Kidney epithelial cell (primary cell): ENCODE measurements around the genes ARPP19 and TEX9.

GRCh38 chr15:52136939-52137947, 24.7 kb upstream of the BCL2L10 start:
- RAMPAGE, long total RNA = no peak
- RRBS = no CpG with 5 or more reads among the region's 10 CpGs

DNA sequence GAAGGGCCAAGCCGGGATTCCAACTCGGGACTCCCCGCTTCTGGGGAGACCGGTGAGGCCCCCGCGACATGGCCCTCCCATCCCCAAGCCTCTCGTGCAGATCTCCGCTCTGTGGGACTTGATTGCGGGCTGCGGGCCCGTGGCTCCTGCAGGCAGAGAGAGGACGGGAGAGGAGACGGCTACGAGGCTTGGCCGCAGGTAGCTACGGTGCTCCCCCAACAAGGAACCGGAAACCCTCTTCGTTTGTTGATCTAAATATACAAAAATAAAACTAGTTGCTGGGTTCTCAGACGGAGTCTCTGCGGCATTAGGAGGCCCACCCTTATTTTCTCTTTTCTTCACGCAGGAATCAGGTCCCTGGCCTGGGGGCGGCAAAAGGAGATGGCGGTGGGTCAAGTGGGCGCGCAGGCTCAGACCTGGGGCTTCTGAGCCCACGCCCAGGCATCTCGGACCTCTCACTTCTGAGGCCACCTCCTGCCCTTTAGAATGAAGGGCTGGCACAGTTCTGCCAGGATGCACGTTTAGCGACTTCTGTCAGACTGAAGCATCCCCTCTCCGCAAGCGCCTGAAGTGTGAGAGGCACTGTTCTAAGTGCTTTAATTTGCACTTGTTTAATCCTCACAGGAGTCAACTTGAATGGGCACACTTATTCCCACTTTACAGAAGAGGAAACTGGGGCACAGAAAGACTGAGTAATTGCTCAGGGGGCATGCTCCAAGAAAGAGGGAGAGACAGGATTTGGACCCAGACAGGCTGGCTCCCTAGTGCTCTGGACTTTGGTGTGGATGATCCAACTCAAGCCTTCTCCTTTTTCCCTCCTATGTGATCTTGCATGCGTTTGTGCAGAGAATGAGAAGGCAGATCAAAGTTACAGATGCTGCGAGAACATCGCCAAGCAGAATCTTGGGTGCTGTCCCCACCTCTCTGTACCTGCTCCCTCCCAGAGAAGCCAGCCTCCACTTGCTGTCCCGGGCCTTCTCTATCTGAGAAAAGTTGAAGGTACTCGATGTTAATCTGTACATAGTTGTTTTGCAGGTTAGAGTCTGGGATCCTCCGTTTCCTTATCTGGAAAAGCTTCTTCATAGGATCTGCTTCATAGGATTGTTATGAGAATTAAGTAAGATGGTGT, 10.6 kb downstream of the GNB5 start:
- RAMPAGE, long total RNA = no peak
- RRBS = 3% methylated on average over 4 of the region's 37 CpGs

GRCh38 chr15:52310715-52311342, 15.2 kb upstream of the MYO5C start:
- RAMPAGE, long total RNA = no peak
- RRBS = no CpG with 5 or more reads among the region's 8 CpGs

DNA sequence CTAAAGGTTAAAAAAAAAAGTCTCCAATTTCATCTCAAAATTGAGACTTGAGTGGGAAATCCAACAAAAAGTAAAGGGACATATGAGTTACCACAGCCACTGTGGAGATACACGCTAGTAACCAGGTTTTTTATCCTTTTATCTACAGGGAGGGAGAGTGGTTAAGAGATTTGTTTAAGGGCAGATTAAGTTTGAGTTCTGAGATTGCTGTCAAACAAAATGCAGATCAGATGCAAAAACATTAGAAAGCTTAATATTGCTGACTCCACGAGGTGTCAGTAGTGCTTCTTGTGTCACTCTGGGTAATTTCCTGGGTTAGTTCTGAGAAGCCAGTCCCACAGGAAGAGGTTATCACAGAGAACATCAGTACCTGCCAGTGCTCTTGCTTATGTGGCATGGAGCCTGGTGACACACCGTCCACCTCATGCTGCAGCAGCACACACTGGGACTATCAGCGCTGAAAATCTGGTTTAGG, 35.8 kb upstream of the MYO5C start:
- RAMPAGE, long total RNA = no peak
- RRBS = no CpG with 5 or more reads among the region's 4 CpGs

GRCh38 chr15:52441654-52442149, 87.0 kb downstream of the MYO5A start:
- RAMPAGE, long total RNA = no peak
- RRBS = no CpG with 5 or more reads among the region's 3 CpGs

- RAMPAGE, long total RNA = no peak
- RRBS = no CpG with 5 or more reads among the region's 9 CpGs
Observed at GRCh38 chr15:52459178-52459680, 69.5 kb downstream of the MYO5A start.

DNA sequence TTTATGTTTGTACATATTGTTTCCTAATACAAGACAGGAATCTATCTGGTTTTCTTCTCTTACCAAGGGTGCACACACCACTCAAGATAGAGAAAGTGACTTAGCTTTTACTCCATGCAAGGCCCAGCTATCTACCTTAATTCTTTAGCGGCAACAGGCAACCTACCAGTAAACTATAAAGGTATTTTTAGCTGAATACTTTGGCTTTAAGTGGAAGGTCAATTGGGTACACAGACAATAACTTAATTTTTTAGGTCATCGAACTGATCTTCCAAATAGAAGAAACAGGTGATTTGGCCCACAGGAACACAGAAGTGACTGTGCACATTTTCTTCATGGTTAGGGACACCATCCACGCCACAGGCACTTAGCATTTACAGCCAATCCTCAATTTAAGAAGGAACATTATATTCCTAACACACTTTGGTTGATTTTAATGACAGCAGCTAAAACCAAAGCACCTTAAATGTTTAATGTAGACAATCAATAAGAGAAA, 2.0 kb downstream of the ARPP19 start:
- RAMPAGE, long total RNA = no peak
- RRBS = no CpG with 5 or more reads among the region's 3 CpGs

DNA sequence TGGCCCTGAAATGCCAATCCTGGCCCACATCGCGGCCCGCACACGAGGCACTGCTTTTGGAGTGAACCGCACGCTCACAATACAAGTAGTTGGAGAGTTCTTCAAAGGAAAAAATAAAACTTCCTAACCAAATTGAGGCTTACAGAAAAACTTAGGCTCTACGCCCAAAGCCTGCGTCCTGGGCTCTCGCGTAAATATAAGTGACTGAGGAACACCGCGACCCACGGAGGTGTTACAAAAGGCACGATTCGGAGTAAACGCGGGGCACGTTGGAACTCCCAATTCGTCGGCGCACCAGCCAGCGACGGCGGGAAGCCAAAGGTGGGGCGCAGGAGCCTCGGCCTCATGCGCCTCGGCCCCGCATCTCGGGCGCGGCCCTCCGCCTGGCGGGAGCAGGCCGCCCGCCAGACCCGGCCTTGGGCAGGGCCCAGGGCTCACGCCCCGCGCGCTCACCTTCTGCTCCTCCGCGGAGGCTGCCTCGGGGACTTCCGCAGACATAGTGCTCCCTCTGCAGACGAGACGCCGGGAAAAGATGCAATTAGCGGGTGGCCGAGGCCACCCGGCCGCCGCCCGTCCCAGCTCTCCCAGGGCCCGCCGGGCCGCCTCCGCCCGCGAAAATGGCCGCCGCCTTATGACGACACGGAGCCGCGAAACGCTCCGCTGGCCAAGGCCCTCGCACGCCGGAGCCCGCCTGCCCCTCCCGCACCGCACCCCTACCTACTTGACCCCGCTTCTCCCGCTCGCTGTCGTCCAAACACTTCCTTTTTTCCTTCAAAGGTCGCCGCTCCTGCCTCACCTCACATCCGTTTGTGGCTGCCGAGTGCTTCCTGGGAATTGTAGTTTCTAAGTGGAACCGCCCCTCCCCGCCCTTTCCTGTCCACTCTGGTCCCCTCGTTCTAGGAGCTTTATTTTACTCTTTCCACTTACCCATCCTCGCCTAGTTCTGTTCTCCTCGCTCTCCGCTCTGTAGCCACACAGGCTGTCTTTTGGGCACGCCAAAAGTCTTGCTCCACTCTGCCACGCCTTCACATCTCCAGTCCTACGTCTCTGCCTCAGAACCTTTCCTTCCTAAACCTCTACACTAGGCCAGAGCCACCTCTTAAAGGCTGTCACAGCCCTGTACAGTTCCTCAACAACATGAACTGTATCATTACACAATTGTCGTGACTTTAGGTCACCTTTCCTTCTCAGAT, at the start of gene ARPP19:
Gene ARPP19 (minus strand): TSS at position 636 of the 1,193 bp plus-strand sequence.
- RAMPAGE, long total RNA = start-site peak on the minus strand centred at position 559 of the sequence, 146 bp wide, 912 and 990 reads in 2 replicates; start-site peak on the minus strand centred at position 765 of the sequence, 94 bp wide, 687 and 99 reads in 2 replicates
- RRBS = under 1% methylated on average over 21 of the region's 92 CpGs

DNA sequence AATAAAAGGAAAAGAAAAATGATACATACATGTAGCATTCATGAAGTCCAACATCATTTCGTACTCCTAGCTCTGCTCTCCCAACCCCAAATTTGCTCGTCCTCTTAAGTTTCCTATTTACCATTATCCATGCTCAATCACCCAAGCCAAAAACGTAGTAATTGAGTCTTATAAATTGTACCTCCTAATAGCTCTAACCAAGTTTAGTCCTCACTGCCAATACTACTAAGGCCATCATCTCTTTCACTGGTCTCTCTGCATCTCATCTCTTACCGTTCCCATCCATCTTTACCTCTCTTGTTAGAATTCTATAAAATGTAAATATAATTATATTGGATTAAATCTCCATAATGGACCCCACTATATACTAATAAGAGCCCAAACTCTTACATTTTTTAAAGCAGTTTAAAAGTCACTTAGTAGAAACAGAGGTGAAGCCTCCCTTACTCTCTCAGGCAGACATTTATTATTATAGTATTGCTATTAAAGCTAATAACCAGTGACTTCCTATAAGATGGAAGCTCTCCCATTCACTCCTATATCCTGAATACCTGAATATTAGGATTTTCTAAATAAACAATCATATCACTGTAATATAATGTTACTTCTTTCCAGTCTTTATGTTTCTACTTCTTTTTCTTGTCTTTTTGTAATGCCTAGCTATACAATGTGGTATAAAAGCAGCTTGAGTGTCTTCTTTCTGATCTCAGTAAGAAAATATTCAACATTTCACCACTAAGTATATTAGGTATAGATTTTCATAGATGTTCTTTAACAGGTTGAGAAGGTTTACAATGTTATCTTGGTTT, 41.6 kb downstream of the ATOSA start:
- RAMPAGE, long total RNA = no peak
- RRBS = no CpG with 5 or more reads among the region's 4 CpGs

DNA sequence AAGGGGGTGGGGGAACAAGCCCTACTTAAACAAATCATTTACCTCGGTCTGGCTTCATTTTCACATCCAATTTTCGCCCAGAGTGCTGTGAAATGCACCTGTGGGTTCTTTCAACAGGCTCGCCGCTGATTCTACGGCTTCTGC, 1.4 kb downstream of the ATOSA start:
- RAMPAGE, long total RNA = no peak
- RRBS = no CpG with 5 or more reads among the region's 5 CpGs

DNA sequence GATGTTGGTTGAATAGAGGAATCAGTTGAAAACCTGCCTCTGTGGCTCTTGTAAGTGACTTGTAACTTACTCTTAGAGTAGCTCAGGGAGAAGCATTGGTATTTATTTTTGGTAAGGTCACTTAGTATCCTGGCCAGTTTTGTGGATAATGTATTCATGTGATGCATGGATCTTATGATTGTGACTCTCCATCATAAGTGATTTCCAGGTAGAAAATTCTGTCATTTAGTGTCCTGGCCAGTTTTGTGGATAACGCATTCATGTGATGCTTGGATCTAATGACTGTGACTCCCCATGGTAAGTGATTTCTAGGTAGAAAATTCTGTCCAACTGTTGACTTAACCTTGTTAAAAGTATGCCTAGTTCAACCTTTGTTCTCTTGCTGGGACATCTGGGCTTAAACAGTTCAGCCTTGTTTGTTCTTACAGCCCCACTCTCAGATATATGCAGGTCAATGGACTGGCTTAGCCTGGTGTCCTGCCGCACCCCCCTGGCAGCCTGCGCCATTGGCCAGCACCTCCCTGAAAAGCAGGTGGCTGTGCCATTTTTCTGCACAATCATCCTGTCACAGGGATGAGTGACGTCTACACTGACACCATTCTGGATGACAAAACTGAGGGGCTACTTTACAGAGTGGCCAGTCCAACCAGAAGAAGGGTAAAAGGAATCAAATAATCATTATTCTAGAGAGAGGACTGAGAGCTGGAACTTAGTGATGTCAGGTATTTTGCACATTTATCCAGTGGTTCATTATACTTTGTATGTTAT, 244.6 kb upstream of the ONECUT1 start:
- RAMPAGE, long total RNA = no peak
- RRBS = no CpG with 5 or more reads among the region's 4 CpGs

DNA sequence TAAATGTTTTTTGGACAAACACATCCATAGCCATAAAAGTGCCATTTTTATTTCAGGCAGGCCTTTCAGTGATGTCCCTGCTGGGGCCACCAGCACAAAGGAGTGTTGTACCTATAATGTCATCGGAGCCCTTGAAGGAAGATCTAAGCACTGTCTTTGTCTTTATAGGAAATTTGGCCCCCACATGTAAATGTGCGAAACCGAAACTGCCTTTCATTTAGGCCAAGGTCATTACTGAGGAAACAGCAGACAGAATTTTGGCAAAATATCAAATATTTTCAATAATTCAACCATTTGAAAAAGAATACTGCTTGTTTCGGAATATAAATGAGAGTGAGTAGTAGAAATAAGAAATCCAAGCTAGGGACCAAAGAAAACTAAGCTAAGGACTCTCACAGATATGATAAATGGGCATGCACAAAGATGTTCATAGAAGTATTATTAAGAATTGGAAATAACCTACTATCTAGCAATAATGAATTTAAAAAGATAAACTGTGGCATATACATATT, 310.8 kb downstream of the WDR72 start:
- RAMPAGE, long total RNA = no peak
- RRBS = no CpG with 5 or more reads among the region's 4 CpGs

DNA sequence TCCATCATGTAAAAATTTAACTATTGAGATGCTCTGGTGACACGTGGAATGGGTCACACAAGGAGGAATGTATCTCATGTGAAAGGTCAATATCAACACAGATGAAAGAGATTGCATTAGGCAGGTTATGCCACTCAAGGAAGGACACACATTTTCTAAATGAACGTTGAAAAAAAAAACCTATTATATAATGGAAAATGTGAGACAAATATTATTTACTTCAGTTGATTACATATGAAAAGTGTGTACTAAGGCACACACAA, 304.2 kb downstream of the WDR72 start:
- RAMPAGE, long total RNA = no peak
- RRBS = no CpG with 5 or more reads among the region's 2 CpGs

GRCh38 chr15:55246647-55246898, 43.0 kb downstream of the RAB27A start:
- RAMPAGE, long total RNA = no peak
- RRBS = no CpG with 5 or more reads among the region's 2 CpGs

- RAMPAGE, long total RNA = no peak
- RRBS = no CpG with 5 or more reads among the region's 12 CpGs
Observed at GRCh38 chr15:55356792-55357752, 38.0 kb downstream of the PIGB start.

- RAMPAGE, long total RNA = no peak
- RRBS = no CpG with 5 or more reads among the region's 14 CpGs
Observed at GRCh38 chr15:55652186-55652891, 64.2 kb upstream of the PYGO1 start.

DNA sequence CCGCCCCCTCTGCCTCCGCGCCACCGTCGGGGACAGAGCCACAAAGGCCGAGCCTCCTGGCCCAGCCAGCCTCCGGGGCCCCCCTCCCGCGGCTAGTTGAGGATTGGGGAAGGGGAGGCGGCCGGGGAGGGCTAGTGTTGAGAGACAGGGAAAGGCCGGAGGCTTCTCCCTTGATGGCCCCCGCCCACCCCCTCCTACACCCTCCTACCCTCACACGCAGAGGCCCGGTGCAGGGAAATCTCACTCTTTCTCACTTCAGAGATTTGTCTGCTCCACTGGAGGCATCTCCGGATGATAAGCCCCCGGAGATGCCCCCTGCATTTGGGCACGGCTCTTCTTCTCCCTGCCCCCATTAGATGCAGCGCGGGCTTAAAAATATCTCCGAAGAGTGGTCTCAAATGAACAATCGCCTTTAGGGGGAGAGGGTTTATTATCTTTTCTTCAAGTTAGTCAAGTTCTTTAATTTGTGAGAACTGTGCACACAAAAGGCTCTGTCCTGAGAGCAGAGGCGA, 495 bp upstream of the PRTG start:
- RAMPAGE, long total RNA = no peak
- RRBS = 2% methylated on average over 14 of the region's 23 CpGs

- RAMPAGE, long total RNA = no peak
- RRBS = no CpG with 5 or more reads among the region's 28 CpGs
Observed at GRCh38 chr15:56006893-56007325, 13.5 kb upstream of the NEDD4 start.

DNA sequence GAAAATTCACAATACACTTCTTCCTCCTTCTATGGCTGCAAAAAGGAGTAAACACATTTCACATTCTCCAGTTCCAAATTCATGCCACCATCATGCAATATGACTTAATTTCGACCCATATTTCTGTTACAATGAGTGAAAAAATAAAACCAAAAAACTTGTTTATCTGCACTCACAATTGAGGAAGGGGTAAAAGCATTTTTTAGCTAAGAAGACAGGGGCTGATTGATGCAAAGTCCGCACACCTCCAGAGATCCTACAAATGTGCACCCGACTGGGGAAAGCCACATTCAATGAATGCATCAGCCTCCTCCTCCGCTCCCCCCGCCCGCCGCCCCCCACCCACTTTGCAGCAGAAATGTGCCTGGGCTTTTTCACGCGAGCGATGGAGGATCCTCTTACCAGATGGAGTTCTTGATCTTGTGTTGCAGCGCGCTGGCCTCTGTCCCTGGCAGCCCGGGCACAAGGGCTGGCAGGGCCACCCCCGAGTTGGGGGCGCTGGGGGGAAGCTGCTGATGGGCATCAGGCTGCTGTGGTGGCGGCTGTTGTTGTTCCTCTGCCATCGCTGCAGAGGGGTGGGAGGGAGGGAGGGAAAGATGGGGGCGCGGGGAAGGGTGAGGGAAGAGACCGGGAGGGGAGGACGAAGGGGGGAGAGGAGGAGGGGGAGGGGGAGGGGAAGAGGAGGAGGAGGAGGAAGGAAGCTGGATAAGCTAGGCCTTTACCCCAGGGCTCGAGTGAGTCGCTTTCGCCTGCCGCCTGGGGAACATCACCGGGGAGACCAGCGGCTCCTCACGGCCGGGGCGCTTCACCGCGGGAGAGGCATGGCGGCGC, 741 bp downstream of the RFX7 start:
- RAMPAGE, long total RNA = no peak
- RRBS = 2% methylated on average over 6 of the region's 34 CpGs

GRCh38 chr15:56364828-56366105, at the start of gene TEX9:
Gene TEX9 (plus strand): TSS chr15:56365426.
- RAMPAGE, long total RNA = no peak
- RRBS = no CpG with 5 or more reads among the region's 57 CpGs